Neural crest cell (in vitro differentiated cells): ENCODE data around the genes AGRP and CTCF.

- PRO-cap, result bidirectional peak, plus-strand start at chr16:67246132, minus-strand start at chr16:67246072
Observed at GRCh38 chr16:67245764-67246181, 1.5 kb downstream of the FHOD1 start.

DNA sequence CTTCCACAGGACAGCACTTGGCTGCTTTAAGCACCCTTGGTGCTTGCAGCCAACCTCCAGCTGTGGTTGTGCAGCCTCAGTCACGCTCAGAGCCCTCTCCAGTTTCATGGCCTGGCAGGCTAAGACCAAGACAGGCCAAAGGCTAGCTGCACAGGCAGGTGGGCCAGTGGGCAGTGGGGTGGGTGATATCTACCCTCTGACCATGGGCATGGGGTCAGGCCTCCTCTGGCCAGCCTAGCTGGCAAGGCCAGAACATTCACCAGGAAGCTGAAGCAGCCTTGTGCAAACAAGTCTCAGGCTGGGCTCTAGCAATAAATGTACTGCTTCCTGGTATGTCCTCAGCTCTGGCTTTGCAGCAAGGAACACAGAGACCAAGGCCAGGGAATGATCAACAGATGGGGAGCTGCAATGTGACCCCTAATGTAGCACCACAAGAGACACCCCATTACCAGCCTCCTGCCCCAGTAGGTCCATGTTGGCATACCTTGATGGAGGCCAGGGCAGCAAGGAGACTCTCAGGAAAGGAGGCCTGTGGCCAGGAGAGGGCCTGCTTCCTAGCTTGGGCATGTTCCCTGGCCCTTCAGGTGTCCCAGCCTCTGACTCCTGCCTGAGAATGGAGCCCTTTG, 20.9 kb downstream of the HSD11B2 start:
- PRO-cap, result no peak

DNA sequence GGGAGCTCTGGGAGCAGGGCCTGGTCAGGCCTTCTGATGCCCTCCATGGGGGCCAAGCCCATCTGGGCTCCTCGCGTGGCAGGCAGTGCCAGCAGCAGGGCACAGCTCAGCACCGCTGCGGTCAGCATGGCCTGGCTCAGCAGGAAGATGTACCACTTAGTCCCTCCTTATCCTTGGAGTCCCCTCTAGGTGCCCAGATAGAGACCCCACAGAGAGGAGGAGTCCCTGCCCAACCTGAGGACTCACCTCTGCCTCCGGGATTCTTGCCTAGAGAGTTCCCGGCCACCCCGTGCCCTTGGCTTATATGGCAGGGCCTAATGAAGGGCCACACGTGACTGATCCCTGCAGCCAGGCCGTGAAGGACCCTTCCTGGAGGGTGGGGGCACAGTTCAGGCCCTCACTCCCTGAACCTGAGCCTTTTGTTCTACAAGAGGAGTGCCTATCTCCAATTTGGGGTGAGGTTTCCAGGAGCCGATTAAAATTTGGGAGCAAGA, at the start of gene AGRP:
AGRP (minus strand) TSS at position 277 of the 494 bp plus-strand sequence.
- PRO-cap, result no peak

- PRO-cap, result bidirectional peak, plus-strand start at chr16:67529389, minus-strand start at chr16:67529261
Observed at GRCh38 chr16:67529335-67529446, 562 bp downstream of the RIPOR1 start.

DNA sequence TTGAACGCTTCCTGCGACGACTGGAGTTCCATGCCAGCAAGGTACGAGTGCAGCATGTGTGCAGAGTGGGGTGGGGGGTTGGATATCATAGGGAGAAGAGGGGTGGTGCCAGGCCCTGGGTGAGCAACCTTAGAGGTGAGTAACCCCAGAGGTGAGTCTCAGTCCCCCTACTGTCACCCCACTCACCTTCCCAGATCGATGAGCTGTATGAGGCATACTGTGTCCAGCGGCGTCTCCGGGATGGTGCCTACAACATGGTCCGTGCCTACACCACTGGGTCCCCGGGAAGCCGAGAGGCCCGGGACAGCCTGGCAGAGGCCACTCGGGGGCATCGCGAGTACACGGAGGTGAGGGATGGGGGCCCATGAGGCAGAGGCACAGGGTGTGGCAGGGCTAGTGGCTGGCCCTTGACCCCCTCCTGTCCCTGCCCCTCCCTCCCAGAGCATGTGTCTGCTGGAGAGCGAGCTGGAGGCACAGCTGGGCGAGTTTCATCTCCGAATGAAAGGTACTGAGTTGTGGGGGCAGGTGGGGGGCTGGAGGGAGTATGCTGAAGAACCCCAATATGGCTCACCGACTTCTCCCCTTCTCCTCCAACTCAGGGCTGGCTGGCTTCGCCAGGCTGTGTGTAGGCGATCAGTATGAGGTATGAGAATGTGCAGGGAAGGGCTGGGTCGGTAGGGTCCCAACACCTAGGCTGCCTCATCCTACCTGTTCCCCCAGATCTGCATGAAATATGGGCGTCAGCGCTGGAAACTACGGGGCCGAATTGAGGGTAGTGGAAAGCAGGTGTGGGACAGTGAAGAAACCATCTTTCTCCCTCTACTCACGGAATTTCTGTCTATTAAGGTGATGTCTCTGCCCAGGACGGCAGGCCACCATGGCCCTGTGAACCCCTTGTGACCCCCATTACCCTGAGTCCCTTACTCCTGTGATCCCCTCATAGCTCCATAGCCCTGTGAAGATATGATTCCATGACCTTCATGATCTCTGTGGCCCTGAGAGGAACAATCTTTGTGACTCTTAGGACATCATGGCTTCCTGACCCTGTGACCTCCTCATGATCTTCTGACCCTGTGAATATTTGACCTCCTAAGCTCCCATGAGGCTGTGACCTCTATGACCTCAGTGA, 11.6 kb downstream of the RIPOR1 start:
- PRO-cap, result no peak

- PRO-cap, result no peak
Observed at GRCh38 chr16:67542375-67543049, 13.9 kb downstream of the RIPOR1 start.

- PRO-cap, result bidirectional peak, plus-strand start at chr16:67562151, minus-strand start at chr16:67561987; bidirectional peak, plus-strand start at chr16:67562502, minus-strand start at chr16:67562320; bidirectional peak, plus-strand start at chr16:67562584, minus-strand start at chr16:67562566; bidirectional peak, plus-strand start at chr16:67562774, minus-strand start at chr16:67563387
Observed at GRCh38 chr16:67561881-67562914, at the start of gene CTCF. CTCF (plus strand) TSS chr16:67562526.

GRCh38 chr16:67562915-67563533, 698 bp downstream of the CTCF start:
- PRO-cap, result bidirectional peak, plus-strand start at chr16:67562774, minus-strand start at chr16:67563387

DNA sequence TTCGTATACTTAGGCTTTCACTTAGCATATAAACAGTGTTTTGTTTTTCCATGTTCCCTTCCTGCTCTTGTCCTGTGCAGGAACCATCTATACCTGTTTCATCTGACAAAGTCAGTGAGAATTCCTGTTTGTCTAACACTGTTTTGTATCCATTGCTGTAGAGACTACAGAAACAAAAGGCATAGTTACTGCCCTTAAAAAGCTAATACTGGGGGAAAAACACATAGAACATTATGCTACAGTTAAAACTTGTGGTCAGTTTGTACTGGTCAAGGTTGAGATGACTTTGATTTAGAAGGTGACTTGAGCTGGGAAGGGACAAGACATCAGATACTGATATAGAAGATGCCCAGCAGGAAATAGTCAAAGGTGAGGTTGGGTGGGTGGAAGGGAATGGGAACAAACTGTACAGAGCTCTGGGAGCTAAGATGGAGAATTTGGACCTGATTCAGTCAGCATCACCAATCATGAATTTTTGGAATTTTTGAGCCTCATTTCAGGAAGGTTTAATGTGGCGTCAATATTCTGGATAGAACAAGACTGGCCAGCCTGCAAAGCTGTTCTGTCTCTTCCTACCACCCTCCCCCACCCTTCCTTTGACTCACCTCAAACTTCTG, 32.4 kb downstream of the CTCF start:
- PRO-cap, result no peak

GRCh38 chr16:67652573-67653322, 7.3 kb downstream of the ACD start:
- PRO-cap, result no peak

DNA sequence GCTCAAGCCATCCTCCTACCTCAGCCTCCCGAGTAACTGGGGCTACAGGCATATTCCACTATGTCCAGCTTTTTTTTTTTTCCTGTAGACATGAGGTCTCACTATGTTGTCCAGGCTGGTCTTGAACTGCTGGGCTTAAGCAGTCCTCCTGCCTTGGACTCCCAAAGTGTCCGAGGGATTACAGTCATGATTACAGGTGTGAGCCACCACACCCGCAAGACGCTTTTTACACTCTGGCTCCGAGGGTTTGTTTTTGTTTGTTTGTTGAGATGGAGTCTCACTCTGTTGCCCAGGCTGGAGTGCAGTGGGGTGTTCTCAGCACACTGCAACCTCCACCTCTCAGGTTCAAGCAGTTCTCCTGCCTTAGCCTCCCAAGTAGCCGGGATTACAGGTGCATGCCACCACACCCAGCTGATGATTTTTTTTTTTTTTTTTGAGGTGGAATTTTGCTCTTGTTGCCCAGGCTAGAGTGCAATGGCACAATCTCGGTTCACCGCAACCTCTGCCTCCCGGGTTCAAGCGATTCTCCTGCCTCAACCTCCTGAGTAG, 11.5 kb upstream of the CENPT start:
- PRO-cap, result no peak

- PRO-cap, result bidirectional peak, plus-strand start at chr16:67935972, minus-strand start at chr16:67935709; bidirectional peak, plus-strand start at chr16:67936097, minus-strand start at chr16:67936090
Observed at GRCh38 chr16:67935080-67936235, 1.2 kb downstream of the PSMB10 start.

- PRO-cap, result no peak
Observed at GRCh38 chr16:67937181-67937525, 503 bp upstream of the PSMB10 start.

- PRO-cap, result no peak
Observed at GRCh38 chr16:67969408-67970018, 1.1 kb upstream of the SLC12A4 start.

DNA sequence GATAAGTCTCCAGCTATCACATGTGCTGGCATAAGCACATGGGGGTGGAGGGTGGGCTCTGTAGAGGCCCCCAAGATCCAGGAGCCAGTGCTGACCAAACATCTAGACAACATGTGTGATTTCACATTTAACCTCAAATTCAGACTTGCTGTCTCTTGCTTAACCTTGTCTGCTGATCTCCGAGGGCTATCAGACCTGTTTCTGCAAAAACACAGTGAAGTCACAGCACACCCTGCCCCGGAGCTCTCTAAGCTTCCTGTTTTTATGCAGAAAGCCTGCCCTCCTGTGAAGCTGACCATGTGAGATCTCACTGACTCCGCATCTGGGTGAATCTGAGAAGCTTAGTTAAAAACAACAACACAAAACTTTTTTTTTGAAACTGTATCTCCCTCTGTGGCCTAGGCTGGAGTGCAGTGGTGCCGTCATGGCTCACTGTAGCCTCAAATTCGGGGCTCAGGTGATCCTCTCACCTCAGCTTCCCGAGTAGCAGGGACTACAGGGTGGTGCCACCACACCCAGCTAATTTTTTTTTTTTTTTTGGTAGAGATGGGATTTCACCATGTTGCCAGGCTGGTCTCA, 6.6 kb upstream of the DPEP2 start:
- PRO-cap, result no peak

GRCh38 chr16:68013307-68013843, 2.3 kb downstream of the DPEP2NB start:
- PRO-cap, result no peak

- PRO-cap, result no peak
Observed at GRCh38 chr16:68069232-68069991, 15.8 kb upstream of the NFATC3 start.

DNA sequence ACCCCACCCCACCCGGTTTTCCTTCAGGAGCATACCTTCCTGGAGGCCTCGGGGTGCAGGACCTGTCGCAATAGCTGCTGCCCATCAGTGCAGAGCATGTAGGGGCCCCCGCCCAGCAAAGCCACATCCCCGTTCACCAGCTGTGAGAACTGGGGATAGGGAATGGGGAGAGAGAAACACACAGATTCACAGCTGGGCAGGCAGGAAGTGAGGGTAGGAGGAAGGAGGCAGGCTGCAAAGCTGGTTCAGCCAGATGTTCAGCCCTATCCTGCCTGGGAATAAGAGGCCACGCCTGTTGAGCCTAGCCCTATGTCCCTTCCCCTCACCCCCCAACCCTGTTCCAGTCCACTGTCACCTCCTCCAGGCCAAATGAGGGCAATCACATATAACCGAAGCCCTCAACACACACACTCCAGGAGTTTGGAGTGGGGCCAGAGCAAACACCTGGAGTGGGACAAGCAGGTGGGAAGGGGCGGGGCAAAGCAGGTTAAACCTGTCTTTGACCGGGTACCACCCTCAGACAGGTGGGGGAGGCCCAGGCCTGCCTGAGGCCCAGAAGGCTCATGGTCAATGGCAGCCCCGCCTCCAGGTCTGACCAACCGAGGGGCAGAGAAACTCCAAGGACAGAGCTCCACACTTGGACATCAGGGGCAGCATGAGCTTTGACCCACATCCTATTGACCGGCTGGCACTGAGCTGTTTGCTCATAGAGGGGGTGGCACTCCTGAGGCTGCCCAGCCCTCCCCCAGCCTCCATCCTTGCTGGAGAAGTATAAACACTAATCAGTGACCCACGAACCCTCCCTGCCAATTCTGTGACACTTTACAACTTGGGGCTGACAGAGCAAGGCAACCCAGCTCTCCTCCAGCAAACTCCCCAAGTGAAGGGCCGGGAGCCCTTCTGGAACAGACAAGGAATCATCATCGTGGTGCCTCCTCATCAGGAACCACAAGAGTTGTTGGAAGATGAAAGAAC, 1.7 kb downstream of the ESRP2 start:
- PRO-cap, result no peak

GRCh38 chr16:68263493-68263938, 810 bp upstream of the SLC7A6 start:
- PRO-cap, result no peak

DNA sequence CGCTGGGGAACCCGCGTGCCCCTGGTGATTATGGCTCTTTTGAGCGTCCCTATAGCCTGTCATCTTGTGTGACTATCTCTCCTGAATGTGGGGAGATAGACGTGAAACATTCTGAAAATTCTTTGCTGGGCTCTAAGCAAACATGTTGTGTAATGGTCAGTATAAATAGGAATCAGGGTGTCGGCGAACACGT, 783 bp downstream of the SLC7A6 start:
- PRO-cap, result no peak